Astrocyte (in vitro differentiated cells and primary cell): ENCODE measurements around a stretch of chr1.

DNA sequence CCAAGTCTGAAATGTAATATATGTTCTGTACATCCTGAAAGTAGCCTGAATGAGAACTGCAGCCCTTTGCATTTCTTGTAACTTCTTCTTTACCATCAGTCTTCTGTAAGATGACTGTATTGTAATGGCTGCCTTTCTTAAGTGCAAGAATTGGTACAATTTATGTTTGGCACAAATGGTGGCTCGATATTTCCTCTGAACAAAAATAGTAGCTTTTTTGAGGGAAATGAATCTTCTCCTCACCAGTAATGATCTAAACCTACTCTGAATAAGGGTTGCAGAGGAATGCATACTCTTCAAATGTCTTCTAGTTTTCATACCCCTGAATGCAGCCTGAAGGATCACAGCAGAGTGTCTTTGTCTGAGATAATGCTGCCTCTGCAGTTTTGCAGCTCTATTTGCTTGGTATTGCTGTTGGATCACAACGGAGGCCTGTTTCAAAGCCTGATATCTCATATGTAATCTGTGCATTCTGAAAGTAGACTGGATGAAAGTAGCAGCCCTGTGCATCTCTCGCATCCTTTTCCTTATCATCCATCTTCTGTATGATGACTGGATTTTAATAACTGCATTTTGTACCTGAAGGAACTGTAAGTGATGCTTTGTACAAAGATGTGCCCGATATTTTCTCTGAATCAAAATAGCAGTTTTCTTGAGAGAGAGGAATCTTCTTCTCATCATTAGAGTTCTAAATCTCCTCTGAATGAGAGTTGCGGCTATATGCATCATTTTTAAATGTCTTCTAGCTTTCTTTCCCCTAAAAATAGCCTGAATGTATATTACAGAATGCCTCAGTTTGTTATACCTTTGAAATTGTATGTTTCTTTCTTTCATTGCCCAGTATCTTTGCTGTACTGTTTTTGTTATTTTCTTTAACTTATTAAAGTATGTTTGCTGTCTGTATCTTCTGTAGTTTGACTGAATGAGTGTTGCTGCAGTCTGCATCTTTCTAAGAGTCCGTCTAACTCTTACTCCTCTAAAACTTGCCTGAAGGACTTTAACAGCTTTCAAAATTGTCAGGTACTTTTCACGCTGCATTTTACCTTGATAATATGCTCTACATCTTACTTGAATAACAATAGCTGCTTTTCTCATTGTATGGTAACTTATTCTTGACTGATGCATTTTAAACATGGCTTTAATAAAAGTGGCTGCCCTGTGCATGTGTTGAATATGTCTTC is 35.1 kb upstream of the F13B start:
- PRO-cap = no peak
- RRBS, 2 experiments = no CpG with 5 or more reads among the region's 7 CpGs

DNA sequence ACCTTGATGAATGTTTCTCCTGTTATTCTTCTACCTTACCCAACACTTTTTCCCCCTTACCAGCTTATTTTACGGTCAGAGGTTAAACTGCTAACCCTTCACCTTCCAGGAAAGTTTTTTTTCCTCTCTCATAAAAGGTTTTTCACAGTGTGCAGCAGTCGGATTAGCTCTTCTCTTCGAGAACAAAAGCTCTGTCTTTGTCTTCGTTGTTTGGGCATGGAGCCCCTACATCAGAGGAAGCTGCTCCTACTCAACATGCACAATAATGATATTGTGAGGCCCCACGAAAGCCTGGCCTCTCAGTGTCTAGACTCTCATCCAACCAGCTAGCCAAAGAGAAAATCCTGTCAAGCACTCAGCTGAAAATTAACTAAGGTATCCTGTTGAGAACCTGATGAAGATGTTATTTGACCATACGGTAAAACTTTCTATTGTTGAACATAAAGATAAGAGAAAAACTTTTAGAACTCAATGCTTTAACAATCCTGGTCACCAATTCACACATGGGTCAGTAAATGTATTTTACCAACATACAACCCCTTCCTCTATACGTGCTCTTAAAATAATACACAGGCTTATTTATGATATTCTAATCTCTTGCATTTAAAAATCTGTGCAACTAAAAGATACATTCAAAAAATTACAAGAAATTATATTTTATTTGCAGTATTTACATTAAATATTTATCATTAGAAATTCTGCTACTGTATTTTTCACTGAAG is 41.8 kb downstream of the DENND1B start:
- PRO-cap = no peak
- RRBS, 2 experiments = no CpG with 5 or more reads among the region's 7 CpGs

GRCh38 chr1:197994802-197995446 is 77.8 kb downstream of the LHX9 start:
- PRO-cap = no peak
- RRBS, 2 experiments = no CpG with 5 or more reads among the region's 8 CpGs

DNA sequence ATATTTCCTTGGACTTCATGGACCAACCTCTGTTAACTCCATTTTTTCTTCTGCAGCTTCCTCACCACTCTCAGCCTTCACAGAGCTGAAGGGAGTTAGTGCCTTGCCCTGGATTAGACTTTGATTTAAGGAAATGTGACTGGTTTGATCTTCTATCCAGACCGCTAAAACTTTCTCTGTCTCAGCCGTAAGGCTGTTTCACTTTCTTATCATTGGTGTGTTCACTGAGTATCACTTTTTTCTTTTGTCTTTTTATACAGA is 9.1 kb downstream of the NEK7 start:
- PRO-cap = no peak
- RRBS, 2 experiments = no CpG with 5 or more reads among the region's 2 CpGs

- PRO-cap = no peak
- RRBS, 2 experiments = no CpG with 5 or more reads among the region's 5 CpGs
Observed at GRCh38 chr1:198253543-198254270, 96.9 kb downstream of the NEK7 start.

- PRO-cap = no peak
- RRBS, 2 experiments = no CpG with 5 or more reads among the region's 5 CpGs
Observed at GRCh38 chr1:198282610-198283496, 126.1 kb downstream of the NEK7 start.

- PRO-cap = no peak
Observed at GRCh38 chr1:198321153-198321463, 164.3 kb downstream of the NEK7 start.

- PRO-cap = no peak
- RRBS, 2 experiments = no CpG with 5 or more reads among the region's 2 CpGs
Observed at GRCh38 chr1:198612818-198613473, 25.9 kb upstream of the PTPRC start.

DNA sequence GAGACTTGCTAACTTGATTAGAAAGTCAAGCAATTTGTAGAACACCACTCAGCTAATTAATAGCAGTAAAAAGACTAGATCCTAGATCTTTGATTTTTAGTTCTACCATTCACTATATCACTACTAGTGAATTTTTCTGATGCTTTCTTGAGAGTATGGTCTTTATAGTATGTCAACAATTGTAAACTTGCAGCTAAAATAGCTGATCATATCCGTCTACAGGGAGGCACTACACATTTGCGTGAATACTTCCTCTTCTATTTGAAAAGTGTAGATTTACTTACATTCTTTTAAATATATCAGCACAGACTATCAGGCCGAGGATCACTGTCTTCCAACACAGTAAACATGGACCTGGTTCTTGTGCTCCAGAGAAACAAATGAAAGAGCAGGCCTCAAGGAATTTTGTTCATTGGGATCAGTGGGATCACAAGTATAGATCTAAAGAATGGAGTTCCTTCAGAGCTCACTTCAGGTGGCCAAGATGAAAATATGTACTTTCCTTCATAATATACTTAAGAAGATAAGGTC is 18.6 kb upstream of the PTPRC start:
- PRO-cap = no peak
- RRBS, 2 experiments = no CpG with 5 or more reads among the region's 3 CpGs

DNA sequence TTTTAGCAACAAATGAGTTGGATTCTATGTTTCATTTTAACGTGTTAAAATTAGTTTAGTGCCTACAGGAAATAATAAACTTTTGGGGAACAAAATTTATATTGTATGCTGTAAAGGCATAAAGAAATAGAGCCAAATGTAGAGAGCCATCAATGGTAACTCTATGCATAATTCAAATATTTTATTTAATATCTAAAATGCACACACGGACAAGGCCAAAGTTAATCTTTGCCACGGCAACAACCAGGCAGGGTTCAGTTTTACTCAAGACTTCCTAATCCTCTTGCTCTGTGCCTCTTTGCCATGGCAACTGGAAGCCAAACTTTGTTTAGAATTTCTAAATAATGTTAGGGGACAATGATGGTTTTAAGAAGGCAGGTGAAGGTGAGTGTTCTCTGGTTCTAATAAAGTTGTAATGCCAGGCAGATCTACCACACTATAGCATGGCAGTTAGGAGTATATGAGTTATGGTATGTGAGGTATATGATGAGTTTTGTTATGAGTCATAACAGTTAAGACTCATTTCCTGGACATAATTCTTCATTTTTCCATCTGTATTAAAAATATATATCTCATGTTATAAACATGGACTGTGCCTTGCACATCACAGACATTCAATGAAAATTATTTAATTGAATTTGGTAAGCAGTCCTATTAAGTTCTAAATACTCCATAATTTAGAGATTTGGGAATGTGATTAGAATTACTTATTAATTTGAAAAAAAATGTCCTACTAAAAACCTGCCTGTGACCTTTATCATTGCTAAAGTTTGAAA is 2.7 kb downstream of the PTPRC start:
- PRO-cap = no peak
- RRBS, 2 experiments = no CpG with 5 or more reads among the region's 3 CpGs

GRCh38 chr1:198649794-198650669 is 11.2 kb downstream of the PTPRC start:
- PRO-cap = no peak
- RRBS, 2 experiments = no CpG with 5 or more reads among the region's 3 CpGs

- PRO-cap = no peak
- RRBS, 2 experiments = no CpG with 5 or more reads among the region's 3 CpGs
Observed at GRCh38 chr1:198658431-198658848, 19.6 kb downstream of the PTPRC start.

- PRO-cap = no peak
- RRBS, 2 experiments = no CpG with 5 or more reads among the region's 3 CpGs
Observed at GRCh38 chr1:198763209-198763855, 124.5 kb downstream of the PTPRC start.

- PRO-cap = no peak
- RRBS, 2 experiments = no CpG with 5 or more reads among the region's 2 CpGs
Observed at GRCh38 chr1:198929206-198929465, 290.3 kb downstream of the PTPRC start.

DNA sequence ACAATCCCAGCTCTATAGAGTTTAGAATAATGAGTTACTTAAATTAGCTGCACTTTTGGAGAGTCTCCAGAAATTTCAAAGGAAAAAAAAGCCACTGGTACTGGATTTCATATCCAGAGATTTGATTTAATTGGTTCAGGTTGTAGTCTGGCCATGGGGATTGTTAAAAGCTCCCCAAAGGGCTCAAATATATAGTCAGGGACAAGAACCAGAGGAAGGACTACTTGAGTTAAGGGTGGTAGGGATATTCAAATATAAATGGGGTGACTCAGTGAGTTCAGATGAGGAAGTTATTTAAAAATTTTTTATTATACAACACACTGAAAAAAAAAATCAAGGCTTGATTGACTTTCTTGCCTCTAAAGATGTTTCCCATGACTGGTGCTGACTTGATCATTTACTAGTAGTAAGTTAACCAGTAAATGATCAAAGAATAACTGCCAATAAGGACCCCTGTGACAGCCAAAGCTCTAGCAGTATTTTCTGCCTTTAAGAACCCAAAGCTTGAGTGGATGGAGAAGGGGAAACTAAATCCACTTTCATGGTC is 357.7 kb upstream of the NR5A2 start:
- PRO-cap = no peak

GRCh38 chr1:199931982-199932434 is 95.5 kb upstream of the NR5A2 start:
- PRO-cap = no peak
- RRBS, 2 experiments = no CpG with 5 or more reads among the region's 7 CpGs

DNA sequence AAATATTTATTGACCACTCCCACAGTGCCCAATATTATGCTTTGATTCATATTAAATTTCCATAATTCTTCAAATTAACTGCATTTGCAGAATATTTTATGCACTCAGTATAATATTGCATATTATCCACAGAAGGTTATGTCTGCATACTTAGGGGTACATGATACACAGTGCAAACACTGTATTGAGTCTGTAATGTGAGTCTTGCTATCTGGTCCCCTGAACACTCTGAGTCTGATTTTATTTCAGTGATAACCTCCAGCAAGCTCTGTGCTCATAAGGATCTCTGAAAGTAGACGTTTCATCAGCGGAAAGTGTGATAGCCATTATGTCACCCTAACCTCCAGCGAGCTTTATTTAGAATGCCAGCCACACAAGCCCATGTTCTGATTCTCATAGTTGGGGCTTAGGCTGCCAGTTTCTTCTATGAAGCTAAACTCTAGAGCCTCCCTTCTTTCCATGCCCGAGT is 3.2 kb downstream of the NR5A2 start:
- PRO-cap = no peak
- RRBS, 2 experiments = no CpG with 5 or more reads among the region's 4 CpGs

- PRO-cap = no peak
- RRBS, 2 experiments = no CpG with 5 or more reads among the region's 10 CpGs
Observed at GRCh38 chr1:200033360-200033863, 5.9 kb downstream of the NR5A2 start.

DNA sequence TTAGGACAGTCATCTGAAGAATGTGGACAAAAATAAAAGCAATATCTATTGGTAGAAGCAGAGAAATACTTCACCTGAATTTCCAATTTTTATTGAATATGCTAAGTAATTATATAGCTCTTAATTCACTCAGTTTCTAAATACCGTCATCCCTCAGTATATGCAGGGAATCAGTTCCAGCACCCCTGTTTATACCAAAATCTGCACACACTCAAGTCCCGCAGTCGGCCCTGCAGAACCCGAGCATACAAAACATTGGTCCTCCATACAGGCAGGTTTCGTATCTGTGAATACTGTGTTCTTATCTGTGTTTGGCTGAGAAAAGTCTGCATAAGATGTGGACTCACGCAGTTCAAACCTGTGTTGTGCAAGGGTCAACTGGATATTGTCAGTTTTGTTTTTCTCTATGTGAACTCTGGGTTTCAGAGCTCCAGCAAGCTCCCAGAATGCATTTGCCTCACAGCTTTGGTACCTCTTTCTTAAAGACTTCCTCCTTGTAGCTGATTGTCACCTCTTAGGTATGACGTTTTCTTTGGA is 100.5 kb downstream of the NR5A2 start:
- PRO-cap = no peak
- RRBS, 2 experiments = no CpG with 5 or more reads among the region's 7 CpGs

GRCh38 chr1:200243095-200243769 is 166.6 kb downstream of the ZNF281 start:
- PRO-cap = no peak
- RRBS, 2 experiments = no CpG with 5 or more reads among the region's 13 CpGs